Foreskin keratinocyte (primary cell): ENCODE measurements around the gene THOC1.

DNA sequence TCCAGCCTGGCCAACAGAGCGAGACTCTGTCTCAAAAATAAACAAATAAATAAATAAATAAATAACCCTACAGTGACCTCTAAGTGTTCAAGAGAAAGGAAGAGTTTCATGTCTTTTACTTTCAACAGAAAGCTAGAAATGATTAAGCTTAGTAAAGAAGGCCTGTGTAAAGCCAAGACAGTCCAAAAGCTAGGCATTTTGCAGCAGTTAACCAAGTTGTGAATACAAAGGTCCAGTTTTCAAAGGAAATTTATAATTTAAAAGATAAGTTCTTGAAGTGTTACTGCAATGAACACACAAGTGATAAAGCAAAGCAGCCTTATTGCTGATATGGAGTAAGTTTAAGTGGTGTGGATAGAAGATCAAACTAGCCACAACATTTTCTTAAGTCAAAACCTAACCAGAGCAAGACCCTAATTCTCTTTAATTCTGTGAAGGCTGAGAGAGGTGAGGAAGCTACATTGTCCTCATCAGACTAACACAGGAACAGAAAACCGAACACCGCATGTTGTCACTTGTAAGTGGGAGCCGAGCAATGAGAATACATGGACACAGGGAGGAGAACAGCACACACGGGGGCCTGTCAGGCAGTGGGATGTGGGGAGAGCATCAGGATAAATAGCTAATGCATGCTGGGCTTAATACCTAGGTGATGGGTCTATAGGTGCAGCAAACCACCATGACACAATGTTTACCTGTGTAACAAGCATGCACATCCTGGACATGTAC, 12.1 kb downstream of the USP14 start:
- RAMPAGE, total RNA = no peak

DNA sequence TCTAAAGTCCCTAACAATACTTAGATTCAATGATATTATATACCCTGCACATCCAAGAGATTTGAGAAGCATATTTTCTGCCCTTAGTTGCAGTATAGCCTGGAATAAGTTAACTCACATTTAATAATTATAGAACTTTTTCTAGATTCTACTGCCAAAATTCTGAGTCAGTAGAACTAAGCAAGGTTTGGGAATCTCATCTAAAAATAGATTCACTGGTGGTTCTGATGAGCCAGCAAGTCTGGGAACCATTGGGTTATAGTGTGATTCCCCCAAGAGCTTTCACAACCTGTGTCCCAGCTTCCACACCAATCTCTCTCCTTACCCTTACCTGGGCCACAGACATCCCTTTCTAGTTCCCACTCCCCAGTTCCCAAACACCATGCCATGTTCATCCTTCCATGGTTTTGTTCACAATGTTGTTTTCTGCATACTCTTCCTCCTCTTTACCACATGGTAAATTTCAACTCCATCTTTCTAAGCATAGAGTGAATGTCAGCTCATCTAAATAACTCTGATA, 6.1 kb downstream of the THOC1 start:
- RAMPAGE, total RNA = no peak

GRCh38 chr18:267916-268335, at the start of gene THOC1:
THOC1 (minus strand) TSS chr18:268047.
- RAMPAGE, total RNA = no peak

DNA sequence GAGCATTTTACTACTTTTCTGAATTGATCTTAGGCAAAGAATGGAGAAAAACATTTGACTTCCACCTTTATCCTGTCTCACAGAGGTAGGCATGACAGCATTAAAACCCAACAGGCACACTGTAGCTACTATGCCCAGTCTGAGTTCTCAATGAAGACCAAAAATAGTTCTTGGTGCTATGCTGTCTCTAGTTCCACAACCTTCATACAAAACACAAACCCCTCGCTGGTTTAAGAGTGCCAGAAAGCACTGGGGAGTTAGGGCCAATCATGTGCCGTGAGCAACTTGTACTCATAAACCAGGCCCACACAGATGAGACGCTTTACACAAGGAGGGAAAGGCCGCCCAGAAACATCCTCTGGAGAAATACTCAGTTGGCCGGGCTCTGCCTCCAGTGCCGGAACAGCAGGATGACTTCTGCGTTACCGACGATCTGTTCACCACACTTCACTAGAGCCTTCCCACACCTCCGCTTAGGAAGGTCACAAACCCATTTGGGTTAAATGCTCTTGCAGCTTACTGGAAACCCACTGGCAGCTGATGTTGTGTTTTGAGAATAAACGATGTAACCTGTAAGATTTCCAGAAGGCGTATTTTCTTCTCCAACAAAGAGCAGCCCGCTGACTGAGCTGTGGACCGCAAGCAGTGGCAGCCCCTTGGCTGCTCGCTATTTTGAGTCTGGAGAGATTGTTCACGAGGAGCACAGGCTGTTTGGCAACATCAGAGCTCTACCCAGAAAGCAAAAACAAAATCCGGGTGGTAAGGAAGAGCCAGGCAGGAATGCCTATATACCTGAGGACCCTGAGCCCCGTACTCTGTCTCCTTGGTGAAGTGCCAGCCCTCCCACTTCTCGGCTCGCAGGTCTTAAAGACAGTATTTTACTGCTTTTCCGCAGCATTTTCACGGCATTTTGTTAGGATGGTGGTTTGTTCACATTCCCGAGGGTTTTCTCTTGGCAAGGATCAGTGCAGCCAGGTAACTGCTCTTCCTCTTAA, 44.1 kb downstream of the COLEC12 start:
- RAMPAGE, total RNA = no peak

DNA sequence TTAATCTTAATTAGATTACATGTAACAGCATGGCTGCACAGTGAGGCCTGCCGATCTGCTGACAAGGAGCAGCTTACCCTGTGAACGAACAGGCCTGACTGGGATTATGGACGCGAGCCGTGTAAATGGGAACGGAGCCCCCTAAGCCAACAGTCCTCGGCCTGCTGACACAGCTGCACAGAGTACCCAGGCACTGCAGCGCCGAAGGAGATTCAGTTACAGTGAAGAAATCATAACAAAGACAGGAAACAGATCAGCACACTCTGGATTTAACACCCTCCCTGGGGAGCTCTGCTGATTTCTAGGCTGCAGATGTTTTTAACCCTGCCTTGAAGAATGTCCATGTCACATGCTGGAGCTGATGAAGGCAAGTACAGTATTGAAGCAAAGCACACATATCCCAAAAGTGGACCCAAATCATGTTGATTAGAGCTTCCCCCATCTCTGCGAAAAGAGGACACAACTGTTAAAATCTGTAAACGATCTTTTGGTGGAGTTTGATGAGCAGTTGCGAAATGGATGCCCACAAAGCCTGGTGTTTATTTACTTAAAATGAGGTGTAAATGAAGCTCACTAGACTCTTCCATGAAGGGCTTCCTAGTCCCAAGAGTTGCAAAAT, 43.3 kb downstream of the COLEC12 start:
- RAMPAGE, total RNA = no peak

GRCh38 chr18:514237-514558, 13.7 kb upstream of the COLEC12 start:
- RAMPAGE, total RNA = no peak

DNA sequence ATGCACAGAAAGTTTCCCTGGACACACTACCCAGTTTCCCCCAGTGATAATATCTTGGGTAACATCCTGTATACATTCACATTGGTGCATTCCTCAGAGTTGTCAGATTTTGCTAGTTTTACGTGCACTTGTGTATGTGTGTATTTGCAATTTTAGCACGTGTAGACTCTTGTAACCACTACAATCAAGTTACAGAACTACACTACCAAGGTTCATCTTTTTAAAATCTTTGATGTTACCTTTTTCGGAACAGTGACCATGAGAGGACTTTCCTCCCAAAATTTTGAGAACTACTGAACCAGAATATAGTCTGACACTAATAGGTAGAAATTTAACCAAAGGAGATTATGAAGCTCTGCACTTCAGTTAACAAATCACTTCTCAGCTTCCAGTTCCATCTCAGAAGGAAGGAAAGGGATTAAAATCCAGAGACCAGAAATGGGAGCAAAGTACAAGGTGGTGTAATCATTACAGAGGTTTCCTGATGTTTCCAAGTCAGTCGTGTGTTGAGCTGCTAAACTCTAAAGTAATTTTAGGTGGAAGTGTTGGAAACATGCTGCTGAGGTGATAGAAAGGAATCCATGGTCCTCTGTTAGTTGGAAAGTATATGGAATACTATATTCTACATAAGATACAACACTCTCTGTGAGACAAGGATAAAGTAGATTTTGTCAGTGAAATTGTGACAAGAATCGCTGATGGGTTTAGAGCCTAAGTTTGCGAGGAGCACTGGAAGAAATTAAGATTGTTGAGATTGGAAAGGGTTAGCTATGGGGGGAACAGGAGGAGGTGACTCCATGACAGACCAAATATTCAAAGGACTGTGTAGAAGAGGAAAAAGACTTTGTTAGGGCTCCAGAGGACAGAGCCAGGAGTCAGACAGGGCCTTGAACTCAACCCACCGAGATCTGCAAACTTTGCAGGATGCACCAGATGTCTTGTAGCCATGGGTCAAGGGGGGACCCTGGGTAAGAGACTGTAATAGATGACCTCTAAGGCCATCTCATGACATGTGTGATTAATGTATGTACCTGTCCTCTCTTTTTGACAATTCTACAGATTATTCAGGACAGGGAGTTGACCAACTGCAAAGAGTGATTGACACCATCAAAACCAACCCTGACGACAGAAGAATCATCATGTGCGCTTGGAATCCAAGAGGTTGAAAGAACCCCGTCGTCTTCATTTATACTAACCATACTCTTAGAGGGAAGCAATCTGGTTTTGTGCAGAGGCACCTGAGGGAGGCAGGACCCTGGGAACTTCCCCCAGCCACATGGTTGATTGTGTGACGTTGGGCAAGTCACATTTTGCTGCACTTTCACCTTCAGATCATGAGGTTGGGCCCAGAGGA, 11.0 kb downstream of the TYMS start:
- RAMPAGE, total RNA = no peak

DNA sequence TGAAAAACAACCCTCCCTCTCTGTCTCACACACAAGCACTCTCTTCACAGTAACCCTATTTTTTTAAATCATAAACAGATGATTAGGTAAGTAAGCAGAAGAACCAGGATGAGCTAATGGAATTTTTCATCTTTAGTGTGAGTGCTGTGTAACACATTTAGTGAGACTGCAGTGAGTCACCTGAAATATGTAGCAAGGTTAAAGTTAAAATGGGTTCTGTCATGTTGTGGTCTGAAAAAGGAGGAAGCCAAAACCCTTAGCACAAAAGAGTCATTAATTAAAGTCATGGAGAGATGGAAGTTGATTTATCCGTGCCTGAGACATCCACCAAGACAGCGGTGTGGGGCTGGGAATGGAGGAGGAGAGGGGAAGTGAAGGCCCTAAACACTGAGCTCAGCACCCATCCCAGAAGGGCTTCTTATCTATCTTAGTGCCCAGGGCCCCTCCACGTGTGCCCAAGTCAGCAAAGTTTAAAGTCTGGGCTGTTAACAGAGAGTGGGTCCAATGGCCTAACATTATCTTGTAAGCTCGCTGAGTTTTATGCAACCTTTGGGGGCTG, 9.5 kb downstream of the ENOSF1 start:
- RAMPAGE, total RNA = no peak

- RAMPAGE, total RNA = no peak
Observed at GRCh38 chr18:778346-779547, 33.3 kb downstream of the YES1 start.

- RAMPAGE, total RNA = no peak
Observed at GRCh38 chr18:797956-798523, 14.0 kb downstream of the YES1 start.

DNA sequence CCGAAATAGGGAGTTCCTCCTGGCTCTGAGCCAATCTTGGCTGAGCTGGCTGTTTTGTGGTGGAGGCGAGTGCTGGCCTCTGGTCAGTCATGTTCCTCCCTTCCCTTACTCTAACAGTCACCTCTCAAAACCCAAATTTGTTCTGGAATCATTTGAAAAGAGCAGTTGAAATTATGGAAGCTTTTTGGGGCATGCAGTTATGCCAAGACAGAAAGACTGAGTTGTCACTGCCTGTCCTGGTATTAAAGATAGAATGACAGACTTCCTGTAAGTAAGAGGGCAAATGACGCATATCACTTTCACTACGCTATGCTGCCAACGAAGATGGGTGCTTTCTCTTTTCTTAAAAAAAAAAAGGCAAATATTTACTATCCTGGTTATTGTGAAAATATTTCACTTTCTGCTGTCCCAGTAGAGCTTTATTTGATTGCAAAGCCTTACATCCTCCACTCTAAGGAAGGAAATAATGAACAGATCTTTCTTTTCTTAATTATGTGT, 607.3 kb downstream of the ADCYAP1 start:
- RAMPAGE, total RNA = no peak

GRCh38 chr18:2247240-2247724, 324.0 kb downstream of the METTL4 start:
- RAMPAGE, total RNA = no peak

DNA sequence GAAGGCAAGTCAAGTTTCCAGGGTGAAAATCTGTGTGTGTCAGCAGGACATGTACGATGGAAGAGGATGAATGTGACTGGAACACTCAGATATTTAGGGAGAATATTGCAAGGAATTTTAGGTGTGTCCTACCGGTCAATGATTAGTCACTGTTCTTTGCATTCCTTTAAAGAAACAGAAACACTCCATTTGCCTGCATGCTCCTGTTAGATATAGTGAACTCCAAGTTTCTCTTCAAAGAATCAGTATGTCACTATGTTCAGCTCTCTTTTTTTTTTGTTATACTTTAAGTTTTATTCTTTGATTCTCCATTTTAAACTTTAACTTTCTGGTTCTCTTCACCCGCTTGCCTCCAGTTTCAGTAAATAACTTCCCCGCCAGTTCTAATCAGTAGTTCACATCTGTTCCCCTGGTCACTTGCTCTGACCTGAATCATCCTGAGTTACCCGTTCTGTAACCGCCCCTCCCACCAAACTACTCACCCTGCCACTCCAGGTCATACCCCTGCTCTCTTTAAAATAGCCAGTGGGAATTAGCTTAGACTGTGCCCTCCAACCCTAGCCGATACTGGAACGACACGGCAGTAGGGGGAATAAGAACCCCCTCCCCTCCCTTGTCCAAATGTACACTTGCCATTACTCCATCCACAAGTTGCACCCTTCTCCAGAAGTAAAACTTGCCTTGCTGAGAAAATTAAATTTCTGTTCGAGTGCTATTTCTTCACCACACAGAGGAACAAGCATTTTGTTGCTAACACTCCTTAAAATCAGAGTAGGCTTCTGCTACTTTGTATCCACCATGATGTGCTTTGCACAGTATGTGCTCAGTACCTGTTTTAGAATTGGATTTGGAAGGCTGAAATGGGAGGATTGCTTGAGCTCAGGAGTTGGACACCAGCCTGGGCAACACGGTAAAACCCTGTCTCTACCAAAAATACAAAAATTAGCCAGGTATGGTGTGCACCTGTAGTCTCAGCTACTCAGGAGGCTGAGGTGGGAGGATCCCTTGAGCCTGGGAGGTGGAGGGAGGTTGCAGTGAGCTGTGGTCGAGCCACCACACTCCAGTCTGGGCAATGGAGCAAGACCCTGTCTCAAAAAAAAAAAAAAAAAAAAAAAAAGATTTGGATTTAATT, 268.3 kb downstream of the METTL4 start:
- RAMPAGE, total RNA = no peak

GRCh38 chr18:2424310-2424883, 146.9 kb downstream of the METTL4 start:
- RAMPAGE, total RNA = no peak

DNA sequence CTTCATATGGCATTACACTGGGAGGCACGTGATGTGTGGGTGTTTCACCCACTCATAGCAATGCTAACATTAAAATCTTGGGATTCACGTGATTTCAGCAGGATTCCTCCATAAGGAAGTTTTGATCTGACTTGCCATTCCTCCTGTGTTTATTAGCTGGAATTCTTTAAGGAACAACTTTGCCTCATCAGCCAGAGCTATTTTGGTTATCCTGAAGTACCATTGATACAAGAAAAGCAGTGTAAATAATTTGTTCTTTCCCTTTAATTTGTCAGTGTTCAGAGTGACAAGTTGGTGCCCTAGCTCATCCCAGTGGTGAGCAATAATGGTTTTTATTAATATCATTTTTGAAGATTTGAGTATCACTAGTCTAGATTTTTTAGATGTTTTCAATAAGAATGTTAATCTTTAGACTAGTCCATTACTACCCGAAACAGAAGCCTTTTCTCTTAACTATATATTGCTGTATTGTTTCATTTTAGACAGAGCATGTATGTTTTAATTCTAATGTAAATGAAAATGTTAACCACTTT, 9.2 kb downstream of the SMCHD1 start:
- RAMPAGE, total RNA = no peak

DNA sequence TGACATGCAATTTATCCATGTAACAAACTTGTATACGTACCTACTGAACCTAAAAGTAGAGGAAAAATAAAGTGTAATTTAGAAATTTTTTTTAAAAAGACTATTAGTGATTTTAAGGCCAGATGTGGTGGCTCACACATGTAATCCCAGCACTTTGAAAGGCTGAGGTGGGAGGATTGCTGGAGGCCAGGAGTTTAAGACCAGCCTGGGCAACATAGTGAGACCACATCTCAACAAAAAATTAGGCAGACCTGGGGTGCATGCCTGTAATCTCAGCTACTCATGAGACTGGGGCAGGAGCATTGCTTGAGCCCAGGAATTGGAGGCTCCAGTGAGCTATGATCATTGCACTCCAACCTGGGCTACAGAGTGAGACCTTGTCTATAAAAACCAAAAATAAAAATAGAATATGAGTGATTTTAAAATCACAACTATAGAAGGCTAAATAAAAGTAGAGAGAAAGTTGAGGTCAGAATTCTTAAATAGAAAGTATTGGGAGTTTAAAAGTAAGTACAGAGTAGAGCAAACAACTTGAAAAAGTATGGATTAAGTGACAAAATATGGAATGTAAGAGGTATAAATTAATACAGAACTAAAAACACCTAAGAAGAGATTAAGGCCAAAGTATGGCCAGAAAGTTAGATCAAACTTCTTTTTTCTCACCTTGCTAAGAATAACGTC, 81.9 kb downstream of the SMCHD1 start:
- RAMPAGE, total RNA = no peak

GRCh38 chr18:2786716-2787297, 60.0 kb upstream of the EMILIN2 start:
- RAMPAGE, total RNA = no peak

- RAMPAGE, total RNA = no peak
Observed at GRCh38 chr18:2856466-2856915, 9.7 kb downstream of the EMILIN2 start.

- RAMPAGE, total RNA = no peak
Observed at GRCh38 chr18:2874766-2875944, 28.3 kb downstream of the EMILIN2 start.

GRCh38 chr18:2894131-2894706, 47.4 kb downstream of the EMILIN2 start:
- RAMPAGE, total RNA = no peak